ENCODE results near the genes LINGO2 and NOL6.

DNA sequence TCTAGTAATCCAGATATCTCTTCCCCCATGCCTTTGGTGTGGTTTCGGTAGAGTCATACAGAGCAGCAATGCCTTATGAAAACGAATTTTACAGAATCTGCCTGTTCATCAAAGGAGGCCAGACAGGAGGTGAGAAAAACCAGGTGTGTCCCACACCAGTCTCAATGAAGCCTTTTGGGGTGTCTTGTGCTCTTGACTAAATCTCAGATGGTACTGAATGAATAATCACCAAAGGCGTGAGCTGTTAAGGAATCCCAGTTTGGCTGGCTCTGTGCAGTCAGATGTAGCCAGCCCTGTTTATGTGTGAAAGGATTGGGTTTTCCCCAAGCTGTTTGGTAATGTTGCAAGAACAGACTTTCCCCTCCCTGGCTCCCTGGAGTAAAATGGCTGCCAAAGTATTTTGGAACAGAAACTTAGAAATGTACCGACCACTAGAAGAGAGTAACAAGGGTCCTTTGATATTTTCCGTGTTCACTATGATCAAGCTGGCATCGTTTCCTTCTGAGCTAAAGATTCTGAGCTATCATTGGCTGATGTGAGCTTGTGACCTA is 70.9 kb upstream of the CDKN2B start:
- PRO-cap = no peak
- RAMPAGE, long total RNA, 4 experiments = no peak in any of the 4 experiments

GRCh38 chr9:22239065-22239399 is 207.6 kb upstream of the DMRTA1 start:
- PRO-cap = no peak
- RAMPAGE, long total RNA, 4 experiments = no peak in any of the 4 experiments

DNA sequence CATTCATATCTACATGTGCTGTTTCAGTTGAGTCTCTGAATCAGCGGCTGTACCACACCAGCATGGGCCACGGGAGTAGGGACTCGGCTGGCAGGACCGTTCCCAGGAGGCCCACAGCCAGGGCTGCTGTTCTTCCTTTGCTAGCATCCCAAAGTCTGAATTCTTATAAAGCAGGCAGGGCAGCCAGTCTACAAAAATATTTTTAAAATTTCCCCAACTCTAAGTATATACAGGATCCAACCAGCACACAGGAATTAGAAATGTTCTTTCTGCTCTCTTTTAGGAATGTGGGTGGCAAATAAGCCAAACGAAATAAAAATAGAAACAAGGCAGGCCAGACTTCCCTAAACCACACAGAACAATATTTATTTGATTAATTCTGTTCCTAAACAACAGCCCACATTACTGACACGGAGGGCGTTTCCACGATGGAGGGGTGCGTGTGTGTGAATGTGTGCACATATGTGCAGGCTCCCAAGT is 42.9 kb upstream of the EQTN start:
- PRO-cap = no peak
- RAMPAGE, long total RNA, 4 experiments = start-site peak on the minus strand in 1 of 4 experiments, centred at position 171 of the sequence, 5 reads per replicate

DNA sequence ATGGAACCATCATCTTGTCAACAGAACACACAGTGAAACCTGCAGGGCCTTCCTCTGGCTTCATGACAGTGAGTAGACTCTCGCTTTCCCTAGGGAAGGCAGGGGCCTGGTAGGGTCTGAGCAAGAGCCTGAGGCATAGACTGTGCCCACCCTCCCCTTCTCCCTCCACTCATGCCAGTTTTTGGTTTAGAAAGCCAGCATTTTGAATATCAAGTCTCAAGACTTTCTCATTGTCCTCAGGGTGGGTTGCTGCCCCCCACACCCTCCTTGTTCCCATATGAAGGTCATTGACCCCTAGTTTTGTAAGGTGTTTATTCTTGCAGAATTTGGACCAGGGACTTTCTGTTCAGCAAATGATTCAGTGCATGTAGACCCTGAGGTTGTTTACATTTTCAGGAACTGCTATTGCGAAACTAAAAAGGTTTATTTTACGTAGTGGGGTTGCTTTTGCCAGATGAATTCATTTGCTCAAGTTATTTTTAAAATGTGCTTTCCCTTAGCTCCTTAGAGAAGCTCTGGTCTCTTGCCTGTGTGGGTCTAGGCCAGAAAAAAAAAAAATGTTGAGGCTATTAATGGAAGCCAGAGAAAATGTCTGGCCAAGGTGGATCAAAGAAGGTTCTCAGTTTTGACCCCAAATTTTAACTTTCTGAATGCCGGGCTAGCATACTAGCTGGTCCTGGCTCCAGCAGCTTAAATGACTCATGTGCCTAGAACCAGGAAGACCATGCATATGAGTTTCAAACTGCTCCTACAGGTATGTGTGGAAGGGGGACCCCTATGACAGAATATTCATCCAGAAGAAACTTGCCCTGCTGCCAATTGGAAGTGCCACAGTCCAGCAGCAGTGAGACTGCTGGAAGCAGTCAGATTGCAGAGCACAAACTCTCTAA is 10.1 kb upstream of the MOB3B start:
- PRO-cap = no peak
- RAMPAGE, long total RNA, 4 experiments = no peak in any of the 4 experiments

DNA sequence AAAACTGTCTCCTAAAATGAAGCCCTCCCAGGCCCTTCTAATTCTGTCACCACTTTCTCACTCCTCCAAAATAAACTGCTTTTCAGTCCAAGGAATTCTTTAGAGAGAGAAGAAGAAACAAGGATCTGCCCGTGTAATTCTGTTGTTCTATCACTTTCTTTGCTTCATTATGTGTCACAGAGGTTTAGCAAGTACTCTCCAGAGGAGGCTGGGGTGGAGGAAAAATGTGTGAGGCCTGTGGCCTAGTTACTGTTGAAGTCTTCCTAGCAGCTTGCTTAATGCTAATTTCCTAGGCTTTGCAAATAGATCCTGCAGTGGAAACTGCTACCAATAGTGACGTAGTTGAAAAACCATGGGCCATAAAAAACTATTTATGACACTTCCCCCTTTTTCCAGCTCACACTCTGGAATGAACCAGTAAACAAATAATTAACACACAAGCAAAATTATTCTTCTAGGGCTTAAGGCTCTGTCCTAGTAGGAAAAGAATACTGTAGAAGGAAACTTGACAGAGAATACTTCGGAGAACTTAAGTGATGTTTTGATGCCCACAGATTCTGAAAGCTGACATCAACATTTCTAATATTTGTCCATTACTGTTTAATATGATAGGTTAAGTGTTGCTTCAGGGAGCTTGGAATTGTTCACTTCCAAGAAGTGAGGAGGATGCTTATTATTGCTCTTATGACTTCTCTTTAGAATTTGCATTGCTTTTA is 27.0 kb upstream of the C9orf72 start:
- PRO-cap = no peak
- RAMPAGE, long total RNA, 4 experiments = no peak in any of the 4 experiments

DNA sequence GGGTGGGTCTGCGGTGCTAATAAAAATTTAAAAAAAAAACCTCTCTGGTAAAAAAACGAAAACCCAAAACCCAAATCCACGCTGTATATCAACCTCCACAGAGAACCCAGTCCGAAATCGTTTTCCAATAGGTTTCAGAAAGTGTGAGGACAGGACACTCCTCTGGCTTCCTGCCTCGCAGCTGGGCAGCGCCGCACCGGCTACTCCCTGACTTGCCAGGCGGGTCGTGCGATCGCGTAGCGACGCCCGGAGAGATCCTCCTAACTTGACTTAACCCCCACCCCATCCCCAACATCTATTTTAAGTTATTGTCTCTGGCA is 868 bp downstream of the LINGO2 start:
- PRO-cap = no peak
- RAMPAGE, long total RNA, 4 experiments = no peak in any of the 4 experiments

GRCh38 chr9:29212953-29214176 is at the start of gene LINGO2:
TSS of gene LINGO2 (minus strand) at chr9:29213601.
- PRO-cap = no peak
- RAMPAGE, long total RNA, 4 experiments = no peak in any of the 4 experiments

GRCh38 chr9:32427011-32427407 is 42.6 kb downstream of the ACO1 start:
- PRO-cap = no peak
- RAMPAGE, long total RNA, 4 experiments = no peak in any of the 4 experiments

DNA sequence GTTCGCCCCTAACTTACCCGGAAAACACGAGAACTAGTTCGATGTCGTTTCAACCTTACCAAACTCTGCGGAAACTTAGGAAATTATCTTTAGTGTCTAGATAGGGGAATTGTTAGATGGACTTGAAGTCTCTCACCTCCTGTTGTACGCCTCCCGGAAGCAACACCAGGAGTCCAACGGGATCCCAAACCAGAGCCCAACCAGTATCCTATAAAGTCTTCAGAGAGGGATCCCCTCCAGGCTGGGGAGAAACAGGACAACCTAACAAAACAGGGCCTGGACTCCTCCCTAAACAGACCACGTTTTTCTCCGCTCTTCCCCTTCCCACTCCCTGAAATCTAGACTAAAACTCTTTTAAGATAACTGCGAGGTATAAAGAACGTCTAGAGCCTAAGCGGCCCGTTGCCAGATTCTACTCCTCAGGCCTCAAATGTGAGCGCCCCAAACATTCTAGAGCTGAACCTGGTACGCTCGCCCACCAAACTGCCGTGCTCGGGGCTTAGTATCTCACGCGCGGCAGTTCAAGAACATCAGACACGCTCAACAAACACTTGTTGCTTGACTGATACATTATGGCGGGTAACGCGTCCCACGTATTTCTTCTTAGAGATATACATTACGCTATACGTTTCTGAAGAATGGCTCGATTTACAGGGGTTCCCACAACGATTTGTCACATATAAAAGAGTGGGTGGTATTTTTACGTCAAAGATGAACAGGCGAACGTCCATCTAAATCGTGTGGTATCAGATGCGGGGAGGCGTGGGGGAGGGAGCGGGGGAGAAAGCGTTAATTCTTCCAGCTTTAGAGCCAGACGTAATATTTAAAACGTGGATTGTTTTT is 677 bp upstream of the SMIM27 start:
- PRO-cap = unidirectional peak, plus-strand start at position 213 of the sequence; unidirectional peak, plus-strand start at position 267 of the sequence; unidirectional peak, minus-strand start at position 485 of the sequence
- RAMPAGE, long total RNA, 4 experiments = no peak in any of the 4 experiments

DNA sequence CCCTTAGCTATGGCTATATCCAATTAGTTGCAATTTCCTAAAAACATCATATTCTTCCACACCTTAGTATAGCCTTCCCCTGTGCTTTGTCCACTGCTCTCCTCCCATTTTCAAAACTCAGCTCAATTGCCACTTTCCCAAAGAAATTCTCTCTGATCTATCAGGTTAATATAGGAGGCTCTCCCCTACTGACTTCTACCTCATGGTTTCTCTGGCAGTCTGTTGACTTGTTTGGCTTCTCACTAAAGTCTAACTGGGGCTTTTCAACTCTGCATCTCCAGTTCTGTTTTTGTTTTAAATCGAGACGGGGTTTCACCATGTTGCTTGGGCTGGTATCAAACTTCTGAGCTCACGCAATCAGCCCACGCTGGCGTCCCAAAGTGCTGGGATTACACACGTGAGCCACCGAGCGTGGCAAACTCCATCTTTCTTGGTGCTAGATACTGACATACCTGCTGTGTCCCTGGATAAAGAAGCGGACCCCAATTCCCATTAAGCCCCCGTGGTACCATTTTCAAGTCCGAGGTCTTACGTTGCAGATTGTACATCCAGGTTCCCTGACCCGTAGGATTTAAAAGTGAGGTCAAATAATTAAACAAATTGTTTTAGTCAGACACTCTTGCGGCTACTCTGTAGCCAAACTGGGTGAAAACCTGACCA is 1.0 kb upstream of the DNAJA1 start:
- PRO-cap = no peak
- RAMPAGE, long total RNA, 4 experiments = no peak in any of the 4 experiments

DNA sequence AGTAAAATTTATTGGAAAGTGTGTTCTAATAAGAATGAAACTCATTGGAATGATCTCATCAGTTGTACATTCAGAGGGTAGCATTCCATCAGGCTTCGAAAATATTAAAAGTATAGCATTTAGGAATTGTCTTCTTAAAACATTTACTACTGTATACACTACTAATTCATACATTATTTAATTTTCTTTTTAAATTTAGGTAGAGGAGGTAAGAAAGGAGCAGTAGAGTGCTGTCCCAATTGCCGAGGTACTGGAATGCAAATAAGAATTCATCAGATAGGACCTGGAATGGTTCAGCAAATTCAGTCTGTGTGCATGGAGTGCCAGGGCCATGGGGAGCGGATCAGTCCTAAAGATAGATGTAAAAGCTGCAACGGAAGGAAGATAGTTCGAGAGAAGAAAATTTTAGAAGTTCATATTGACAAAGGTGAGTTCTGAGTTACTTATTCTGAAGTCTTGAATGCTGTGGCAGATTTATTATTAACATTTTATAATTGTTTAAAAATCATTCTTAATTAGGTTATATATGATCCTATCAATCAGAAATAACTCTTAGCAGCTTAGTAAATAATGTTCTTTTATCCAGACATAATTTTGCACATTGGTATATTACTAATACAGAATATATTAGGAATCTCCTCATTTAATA is 5.3 kb downstream of the DNAJA1 start:
- PRO-cap = no peak
- RAMPAGE, long total RNA, 4 experiments = start-site peak on the plus strand in 1 of 4 experiments, centred at position 275 of the sequence, 26 reads per replicate

- PRO-cap = no peak
- RAMPAGE, long total RNA, 4 experiments = no peak in any of the 4 experiments
Observed at GRCh38 chr9:33071587-33071968, 4.9 kb downstream of the SMU1 start.

GRCh38 chr9:33108612-33108989 is 32.1 kb upstream of the SMU1 start:
- PRO-cap = no peak
- RAMPAGE, long total RNA, 4 experiments = no peak in any of the 4 experiments

GRCh38 chr9:33116345-33116985 is 40.0 kb upstream of the SMU1 start:
- PRO-cap = no peak
- RAMPAGE, long total RNA, 4 experiments = start-site peak on the minus strand in 1 of 4 experiments, at chr9:33116625-33116827 at its widest, 5 reads per replicate

GRCh38 chr9:33125681-33126696 is 41.1 kb downstream of the B4GALT1 start:
- PRO-cap = no peak
- RAMPAGE, long total RNA, 4 experiments = no peak in any of the 4 experiments

DNA sequence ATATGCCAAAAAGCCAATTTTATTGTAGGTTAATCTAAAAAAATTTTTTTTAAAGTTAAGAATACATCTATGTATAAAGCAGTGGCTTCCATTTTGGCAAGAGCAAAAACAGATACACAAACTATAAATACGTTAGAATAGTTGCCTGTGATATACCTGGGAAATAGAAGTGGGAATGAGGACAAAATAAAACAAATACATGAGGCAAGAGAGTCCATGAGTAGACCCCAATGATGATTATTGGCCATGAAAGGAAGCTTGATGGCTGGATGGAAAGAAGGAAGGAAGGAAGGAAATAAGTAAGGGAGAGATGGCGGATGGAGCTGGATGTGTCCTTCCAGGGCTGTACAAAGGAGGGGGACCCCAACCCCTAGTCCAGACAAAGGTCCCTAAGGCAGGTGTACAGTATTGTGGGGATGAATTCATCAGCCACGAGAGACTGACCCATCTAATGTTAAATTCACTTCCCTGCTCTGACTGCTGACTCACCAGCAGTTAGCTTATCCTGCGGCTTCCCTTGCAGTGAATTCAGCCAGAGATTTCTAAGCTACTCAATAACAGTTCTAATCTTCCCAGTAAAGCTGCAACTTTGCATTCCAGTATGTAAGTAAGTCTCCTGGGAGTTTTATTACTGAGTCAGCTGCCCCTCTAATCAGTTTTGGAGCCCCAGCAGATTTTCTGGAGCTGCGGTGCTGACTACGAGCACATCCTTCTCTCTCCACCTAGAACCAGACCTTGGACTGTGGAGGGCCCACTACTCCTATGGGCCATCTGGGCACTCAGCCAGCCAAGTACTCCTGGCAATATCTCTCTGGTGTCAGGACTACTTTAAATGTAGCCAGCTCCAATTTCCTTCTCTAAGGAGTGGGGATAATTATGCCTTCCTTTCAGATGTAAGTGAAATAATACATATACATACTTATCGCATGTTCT is 16.2 kb downstream of the B4GALT1 start:
- PRO-cap = no peak
- RAMPAGE, long total RNA, 4 experiments = no peak in any of the 4 experiments

DNA sequence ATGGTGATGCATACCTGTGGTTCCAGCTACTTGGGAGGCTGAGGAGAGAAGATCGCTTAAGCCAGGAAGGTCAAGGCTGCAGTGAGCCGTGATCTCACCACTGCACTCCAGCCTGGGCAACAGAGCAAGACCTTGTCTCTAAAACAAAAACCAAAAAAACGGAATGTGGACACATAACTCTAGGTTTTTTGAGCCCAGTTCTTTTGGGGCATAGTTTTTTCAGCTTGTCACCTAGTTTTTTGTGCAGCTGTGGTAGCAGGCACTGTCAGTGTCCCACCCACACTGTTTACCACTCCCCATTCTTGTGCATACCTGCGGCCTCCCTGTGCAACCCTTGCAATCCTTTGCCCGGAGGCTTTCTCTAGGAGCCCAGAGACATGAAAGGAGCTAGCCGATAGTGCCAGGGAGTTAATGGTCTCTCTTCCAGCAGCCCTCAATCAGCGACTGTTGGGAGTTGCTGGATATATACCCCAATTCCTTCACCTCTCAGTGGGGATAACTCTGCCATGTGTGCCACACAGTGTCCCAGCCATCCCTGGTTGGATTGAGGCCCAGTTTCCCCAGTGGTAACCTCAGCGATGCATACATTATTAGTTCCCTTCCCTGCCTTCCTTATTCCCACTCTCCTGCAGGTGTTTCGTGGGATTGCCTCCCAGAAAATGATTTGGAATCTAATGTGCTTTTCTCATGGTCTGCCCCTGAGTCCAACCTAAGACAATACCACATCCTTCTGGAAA is 8.6 kb upstream of the SPINK4 start:
- PRO-cap = no peak
- RAMPAGE, long total RNA, 4 experiments = no peak in any of the 4 experiments

DNA sequence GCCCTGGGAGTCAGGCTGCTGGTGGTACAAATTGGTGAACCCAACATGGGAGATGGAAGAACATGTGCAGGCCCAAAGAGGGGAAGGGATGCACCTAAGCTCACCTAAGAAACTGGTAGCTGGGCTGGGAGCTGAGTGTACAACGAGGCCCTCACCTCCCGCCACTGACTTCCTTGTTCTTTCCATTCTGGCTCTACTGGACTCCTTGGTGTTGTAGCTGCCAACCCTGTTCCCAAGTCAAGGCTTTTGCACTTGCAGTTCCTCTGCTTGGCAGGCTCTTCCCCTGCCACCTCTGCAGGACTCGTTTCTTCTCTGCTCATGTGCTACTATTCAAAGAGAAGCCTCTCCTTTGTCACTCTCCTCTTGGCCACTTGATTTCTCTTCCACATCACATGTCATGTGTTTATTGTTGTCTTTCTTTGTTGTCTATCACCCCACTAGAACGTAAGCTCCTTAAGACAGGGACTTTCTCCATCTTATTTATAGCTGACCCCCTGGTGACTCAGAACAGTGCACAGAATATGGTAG is 5.4 kb upstream of the SPINK4 start:
- PRO-cap = no peak
- RAMPAGE, long total RNA, 4 experiments = no peak in any of the 4 experiments

GRCh38 chr9:33263156-33263557 is 1.4 kb downstream of the BAG1 start:
- PRO-cap = no peak
- RAMPAGE, long total RNA, 4 experiments = no peak in any of the 4 experiments

DNA sequence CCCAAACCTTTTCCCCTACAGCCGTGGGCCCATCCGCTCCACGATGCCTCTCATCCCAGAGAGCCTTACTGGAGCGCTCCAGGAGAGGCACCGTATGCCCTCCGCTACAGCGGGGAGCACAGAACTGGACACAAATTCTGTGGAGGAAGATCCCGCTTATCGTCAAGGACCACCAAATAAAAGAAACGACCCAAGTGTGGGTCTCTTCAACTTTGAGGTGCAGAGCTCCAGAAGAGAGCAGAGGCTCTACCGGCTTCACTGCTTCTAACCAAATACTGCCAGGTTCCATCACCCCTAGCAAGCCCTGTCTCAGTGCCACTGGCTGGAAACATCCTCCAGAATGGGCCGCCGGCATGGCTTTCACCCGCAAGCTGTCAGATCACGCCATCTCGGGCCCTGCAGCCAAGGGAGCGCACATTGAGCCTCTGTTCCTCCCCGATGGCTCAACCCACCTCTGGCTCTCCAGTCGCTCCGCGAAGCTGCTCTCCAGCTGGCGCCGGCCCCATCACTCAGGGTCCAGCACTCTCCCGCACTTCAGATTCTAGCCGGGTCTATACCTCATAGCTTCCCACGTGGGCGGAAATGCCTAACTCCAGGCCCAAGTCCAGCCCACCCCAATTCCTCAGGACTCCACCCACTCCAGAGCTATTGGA is at the start of gene NOL6:
NOL6 (minus strand) TSS at position 588 of the 653 bp plus-strand sequence.
- PRO-cap = bidirectional peak, plus-strand start outside the sequence, minus-strand start at position 511 of the sequence
- RAMPAGE, long total RNA, 4 experiments = start-site peak on the minus strand in 4 of 4 experiments, centred at positions 561 to 576 of the sequence, 33 to 65 reads per replicate